NT2/D1 (cell line): ENCODE data around the genes FAHD2B, TMEM131, COA5 and REV1.

DNA sequence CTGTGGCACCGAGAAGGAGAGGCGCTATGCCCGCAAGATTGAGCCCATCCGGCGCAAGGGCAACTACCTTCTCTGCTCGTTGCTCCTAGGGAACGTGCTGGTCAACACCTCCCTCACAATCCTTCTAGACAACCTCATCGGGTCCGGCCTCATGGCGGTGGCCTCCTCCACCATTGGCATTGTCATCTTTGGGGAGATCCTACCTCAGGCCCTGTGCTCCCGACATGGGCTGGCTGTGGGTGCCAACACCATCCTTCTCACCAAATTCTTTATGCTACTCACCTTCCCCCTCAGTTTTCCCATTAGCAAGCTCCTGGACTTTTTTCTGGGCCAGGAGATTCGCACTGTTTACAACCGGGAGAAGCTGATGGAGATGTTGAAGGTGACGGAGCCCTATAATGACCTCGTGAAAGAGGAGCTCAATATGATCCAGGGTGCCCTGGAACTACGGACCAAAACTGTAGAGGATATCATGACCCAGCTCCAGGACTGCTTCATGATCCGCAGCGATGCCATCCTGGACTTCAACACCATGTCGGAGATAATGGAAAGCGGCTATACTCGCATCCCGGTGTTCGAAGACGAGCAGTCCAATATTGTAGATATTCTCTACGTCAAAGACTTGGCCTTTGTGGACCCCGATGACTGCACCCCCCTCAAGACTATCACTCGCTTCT, 1.1 kb downstream of the CNNM4 start:
- RRBS, 2 experiments: 94% methylated on average over 9 of the region's 27 CpGs; no CpG with 5 or more reads in 1 of the 2 experiments

GRCh38 chr2:97094607-97095149, at the start of gene FAHD2B:
FAHD2B (minus strand) TSS chr2:97094882.
- RRBS, 2 experiments: no CpG with 5 or more reads among the region's 51 CpGs

- RRBS, 2 experiments: no CpG with 5 or more reads among the region's 17 CpGs
Observed at GRCh38 chr2:97095295-97095801, 666 bp upstream of the FAHD2B start.

- RRBS, 2 experiments: no CpG with 5 or more reads among the region's 34 CpGs
Observed at GRCh38 chr2:97112202-97112961, 571 bp upstream of the ANKRD36 start.

GRCh38 chr2:97189031-97189543, 76.1 kb downstream of the ANKRD36 start:
- RRBS, 2 experiments: no CpG with 5 or more reads among the region's 9 CpGs

GRCh38 chr2:97202027-97202744, 89.2 kb downstream of the ANKRD36 start:
- RRBS, 2 experiments: no CpG with 5 or more reads among the region's 13 CpGs

- RRBS, 2 experiments: no CpG with 5 or more reads among the region's 39 CpGs
Observed at GRCh38 chr2:97590454-97591211, 956 bp upstream of the ANKRD36B start.

DNA sequence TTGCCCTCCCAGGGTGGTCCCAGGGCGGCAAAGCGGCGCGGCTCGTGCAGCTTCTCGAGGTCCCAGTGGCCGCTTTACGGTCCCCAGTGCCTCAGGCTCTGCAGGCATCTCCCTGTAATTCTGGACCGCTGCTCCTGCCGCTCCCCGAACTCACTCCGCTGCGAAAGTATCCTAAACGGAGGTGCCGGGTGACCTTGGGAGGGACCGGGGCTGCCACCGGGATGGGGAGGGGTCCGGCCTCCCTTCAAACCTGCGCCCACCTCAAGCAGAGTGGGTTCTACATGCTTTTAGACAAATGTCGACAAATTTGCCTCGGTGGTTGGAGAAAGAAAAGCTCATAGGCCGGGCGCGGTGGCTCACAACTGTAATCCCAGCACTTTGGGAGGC, 357 bp downstream of the COX5B start:
- RRBS, 2 experiments: 2% methylated on average over 4 of the region's 24 CpGs; no CpG with 5 or more reads in 1 of the 2 experiments

DNA sequence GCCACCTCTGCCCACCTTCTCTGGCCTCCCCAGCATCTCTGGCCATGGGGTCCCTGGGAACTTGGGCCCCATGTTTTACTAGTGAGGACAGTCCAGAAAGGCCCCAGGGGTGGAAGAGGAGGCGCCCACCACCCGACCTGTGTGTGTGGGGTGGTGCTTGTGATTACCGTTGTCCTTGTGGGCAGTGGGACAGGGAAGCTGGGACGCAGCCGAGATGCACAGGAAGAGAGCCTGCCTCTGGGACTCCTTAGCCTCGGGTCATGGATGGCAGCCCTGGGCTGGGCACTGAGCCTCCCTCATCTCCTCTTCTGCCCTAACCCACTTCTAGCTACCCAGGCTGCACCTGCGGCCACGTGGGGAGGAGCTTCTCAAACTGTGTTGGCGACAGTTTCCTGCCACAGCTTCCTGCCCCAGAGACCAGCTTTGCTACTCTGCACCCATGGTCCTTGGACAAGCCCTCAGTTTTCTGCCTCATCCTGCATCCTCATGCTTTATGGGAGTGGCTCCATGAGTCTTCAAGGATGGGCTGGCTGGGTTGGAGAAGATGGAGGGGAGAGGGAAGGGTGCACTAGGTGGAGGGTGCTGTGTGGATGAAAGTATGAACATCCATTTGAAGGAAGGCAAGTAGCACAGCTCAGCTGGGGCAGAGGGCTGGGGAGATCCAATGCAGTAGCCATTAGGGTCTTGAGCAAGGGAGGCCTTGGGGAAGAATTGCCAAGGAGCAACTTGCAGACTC, 5.2 kb downstream of the ZAP70 start:
- RRBS, 2 experiments: no CpG with 5 or more reads among the region's 9 CpGs

- RRBS, 2 experiments: no CpG with 5 or more reads among the region's 80 CpGs
Observed at GRCh38 chr2:97995760-97996476, at the start of gene TMEM131. TMEM131 (minus strand) TSS chr2:97995948.

- RRBS, 2 experiments: no CpG with 5 or more reads among the region's 8 CpGs
Observed at GRCh38 chr2:98299155-98300082, 46.8 kb upstream of the CNGA3 start.

GRCh38 chr2:98467043-98467287, 22.3 kb downstream of the INPP4A start:
- RRBS, 2 experiments: no CpG with 5 or more reads among the region's 7 CpGs

DNA sequence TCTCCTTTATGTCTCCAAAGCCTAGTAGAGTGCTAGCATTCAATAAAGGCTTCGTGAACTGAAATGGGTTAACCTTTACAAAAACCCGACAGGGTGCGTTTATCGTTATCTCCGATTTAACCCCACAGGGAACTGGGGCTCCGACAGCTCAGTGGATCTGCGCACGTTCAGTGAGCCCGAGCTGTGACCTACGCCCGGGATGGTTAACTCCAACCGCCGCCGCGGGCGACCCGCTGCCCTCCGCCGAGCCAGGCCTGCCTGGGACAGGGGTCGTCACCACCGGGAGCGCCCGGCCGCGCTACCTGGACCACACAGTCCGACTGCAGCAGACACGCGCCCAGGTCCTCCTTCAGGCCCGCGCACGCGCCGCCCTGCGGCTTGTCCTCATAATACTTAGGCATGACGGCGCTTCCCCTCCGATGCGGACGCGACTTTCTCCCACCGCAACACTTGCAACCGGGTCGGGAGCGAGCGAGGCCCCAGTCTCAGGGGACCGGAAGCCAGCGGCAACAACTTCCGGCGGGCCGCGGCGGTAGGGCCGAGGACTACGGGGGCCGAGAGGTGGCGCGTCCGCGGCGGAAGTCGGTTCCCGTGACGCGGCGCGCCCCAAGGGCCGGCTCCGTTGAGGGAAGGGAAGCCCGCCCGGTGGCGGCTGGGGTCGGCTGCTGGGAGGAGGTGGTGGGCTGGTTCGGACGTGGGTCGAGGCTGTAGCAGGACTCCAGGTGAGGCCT, at the start of gene COA5:
COA5 (minus strand) TSS at position 508 of the 731 bp plus-strand sequence.
- RRBS, 2 experiments: 1% methylated on average over 28 to 29 of the region's 75 CpGs

- RRBS, 2 experiments: no CpG with 5 or more reads among the region's 5 CpGs
Observed at GRCh38 chr2:98734110-98734942, 3.4 kb upstream of the MGAT4A start.

DNA sequence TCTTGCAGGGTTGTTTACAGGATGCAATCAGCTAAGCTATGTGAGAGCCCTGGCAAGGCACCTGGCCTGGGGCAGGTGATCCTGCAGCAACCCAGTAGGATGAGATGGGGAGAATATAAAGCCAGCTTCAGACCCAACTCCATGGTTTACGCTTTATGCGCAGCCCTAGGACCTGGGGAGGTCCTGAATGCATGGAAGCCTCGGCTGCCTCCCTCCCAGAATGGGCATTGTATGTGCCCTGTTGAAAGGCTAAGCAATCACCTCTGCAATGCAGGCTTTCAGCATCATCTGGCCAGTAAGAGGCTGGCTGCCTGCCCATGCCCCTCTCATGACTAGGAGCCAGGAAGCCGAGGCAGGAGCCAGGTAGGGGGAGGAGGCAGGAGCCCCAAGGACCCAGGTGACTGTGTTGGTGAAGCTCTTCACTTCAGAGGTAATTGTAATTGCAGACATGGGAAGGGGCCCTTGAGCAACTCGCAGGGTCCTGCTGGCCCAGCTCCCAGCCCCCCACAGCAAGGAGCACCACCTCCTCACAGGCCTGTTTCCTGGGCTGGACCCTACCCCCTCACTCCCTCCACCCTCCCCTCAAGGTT, 22.1 kb downstream of the CRACDL start:
- RRBS, 2 experiments: no CpG with 5 or more reads among the region's 5 CpGs

GRCh38 chr2:99197877-99198504, 17.0 kb downstream of the MRPL30 start:
- RRBS, 2 experiments: no CpG with 5 or more reads among the region's 4 CpGs

DNA sequence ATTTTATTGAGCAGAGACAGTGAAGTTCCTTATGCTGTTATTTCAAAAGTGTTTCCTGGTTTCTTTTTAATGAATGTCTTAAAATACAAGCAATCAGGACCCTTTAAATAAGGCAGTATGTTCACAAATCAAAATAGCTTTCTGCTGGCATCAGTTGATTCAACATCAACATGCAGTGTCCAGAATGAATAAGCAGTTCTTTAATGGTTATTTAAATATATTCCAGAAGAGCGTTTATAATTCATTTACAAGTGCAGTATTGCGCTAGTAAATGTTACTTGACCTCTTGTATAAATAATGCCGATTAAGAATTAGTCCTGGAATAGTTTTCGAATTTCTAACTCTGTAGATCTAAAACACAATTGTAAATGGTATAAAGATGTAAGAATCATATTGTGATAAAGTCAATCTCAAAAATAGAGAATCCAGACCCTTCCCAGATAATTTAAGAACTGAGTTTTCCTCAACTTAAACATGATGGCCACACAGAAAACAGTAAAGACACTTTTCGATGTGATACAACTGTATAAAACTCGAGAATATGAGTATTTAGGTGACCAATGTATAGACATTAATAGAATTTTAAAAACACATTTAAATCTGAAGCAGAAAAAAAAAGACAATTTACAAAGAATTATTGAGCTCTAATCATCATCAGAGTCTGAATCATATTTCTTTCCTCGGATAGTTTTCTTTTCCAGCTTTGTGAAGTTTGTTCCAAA, 16.9 kb downstream of the TXNDC9 start:
- RRBS, 2 experiments: no CpG with 5 or more reads among the region's 7 CpGs

DNA sequence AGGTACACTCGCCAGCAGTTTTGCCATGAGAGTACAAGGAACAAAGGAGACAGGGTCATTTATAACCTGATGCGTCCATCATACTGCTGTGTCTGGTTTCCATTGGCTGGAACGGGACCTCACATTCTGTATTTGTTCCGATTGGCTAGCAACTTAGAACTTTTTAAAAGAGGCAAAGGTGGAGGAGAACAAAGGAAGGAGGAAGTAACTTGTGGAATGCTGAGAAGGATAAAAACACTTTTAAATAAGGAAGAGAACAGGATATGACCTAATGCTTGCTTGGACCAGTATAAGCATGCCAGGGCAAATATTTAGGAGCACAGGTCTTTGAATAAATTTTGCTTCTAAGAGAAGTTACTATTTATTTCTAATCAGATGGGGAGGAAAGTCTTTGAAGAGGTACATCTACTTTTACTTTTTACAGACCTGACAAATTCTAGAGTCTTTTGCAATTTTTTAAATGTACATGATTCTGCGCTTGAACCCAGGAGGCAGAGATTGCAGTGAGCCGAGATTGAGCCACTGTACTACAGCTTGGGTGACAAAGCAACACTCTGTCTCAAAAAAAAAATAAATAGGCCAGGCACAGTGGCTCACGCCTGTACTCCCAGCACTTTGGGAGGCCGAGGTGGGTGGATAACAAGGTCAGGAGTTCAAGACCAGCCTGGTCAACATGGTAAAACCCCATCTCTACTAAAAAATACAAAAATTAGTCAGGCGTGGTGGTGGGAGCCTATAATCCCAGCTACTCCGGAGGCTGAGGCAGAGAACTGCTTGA, 14.5 kb downstream of the REV1 start:
- RRBS, 2 experiments: no CpG with 5 or more reads among the region's 10 CpGs

- RRBS, 2 experiments: 5% methylated on average over 31 to 53 of the region's 115 CpGs
Observed at GRCh38 chr2:99489857-99490877, at the start of gene REV1. REV1 (minus strand) TSS chr2:99490017.

DNA sequence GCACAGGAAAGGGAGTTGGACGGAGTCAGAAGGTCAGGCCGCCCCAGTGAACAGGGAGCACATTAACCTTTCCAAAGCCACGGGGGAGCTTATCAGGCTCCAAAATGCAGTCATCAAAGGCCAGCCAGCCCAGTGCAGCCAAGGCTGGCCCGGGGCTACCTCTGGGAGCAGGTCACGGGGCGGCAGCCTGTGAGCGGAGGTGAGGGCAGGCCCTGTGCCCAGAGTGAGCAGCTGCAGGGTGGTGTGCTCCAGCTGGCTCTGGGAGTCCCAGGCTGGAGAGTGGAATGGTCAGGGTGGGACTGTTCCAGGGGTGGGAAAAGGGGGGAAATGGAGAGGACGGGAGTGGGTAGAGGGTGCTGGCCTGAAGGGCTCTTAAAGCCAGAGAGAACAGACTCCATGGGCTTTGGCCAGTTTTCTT, 146.9 kb upstream of the REV1 start:
- RRBS, 2 experiments: no CpG with 5 or more reads among the region's 8 CpGs